NALM6 (cell line): ENCODE measurements around a stretch of chr5.

DNA sequence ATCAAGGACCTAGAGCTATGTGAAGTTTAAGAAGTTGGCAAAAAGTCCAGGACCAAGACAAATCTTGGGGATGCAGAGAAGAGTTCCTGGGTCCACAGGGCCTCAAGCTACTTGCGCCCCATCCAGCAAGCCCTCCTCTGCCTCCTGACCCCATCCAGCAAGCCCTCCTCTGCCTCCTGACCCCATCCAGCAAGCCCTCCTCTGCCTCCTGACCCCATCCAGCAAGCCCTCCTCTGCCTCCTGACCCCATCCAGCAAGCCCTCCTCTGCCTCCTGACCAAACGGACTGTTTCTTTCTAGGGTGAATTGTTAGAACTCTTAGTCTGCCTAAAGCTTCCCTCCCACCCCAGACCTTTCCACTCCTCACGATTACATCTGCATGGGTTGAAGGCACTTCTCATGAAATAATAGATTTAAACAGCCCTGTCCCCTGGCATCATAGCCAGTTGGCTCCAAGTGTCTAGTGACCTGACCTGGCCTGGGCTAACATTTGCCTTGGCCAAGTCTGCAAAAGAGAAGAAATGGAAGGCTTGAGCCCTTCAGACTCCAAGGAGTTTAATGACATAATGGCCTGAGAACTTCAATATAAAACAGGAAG lies 218.5 kb upstream of the TBCA start:
- PRO-cap, result no peak

- PRO-cap, result no peak
Measured at GRCh38 chr5:78103523-78103780, 191.0 kb downstream of the AP3B1 start.

DNA sequence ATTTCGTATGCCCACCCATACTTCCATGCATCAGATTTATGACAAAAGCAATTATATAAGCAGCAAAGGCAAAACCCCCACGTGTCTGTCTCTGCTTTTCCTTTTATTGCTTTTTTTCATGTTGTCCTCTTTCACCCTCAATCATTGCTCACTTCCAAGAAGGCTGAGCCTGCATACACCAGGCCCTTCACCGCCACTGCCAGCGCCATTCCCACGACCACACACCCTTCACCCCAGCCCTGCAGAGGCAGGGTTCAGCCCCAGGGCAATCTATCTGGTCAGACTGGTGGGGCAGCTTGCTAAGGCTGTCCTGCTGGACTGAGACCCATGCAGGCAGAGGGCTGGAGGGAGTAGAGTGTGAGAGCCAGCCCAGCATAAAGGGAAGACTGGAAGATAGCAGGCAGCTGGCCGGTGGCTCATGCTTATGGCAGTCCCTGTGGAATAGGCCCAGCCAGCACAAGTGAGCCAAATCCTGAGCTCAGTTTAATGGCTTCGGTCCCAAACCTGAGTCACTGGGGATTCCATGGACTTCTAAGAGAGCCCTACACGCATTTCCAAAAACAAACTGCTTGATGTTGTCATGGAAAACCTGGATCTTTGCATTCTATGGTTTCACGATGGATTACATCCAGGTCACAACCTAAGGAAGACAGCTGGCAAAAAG lies 143.9 kb downstream of the LHFPL2 start:
- PRO-cap, result no peak

GRCh38 chr5:78508182-78508862 lies 140.2 kb downstream of the LHFPL2 start:
- PRO-cap, result no peak

DNA sequence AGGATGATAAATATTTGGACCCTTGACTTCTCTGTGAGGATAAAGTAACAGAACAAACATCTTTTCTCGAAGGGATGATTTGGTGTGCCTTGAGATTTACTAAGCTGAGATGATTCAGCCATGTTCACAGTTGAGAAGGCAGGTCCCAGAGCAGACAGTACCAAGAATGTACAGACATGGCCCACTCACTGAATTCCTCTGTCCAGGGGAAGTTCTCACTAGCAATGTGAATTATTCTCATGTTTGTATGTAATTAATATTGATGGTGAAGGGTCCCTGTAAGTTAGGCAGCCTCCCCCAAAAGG lies 47.4 kb downstream of the LHFPL2 start:
- PRO-cap, result no peak

- PRO-cap, result no peak
Measured at GRCh38 chr5:78639653-78640158, 8.9 kb downstream of the LHFPL2 start.

DNA sequence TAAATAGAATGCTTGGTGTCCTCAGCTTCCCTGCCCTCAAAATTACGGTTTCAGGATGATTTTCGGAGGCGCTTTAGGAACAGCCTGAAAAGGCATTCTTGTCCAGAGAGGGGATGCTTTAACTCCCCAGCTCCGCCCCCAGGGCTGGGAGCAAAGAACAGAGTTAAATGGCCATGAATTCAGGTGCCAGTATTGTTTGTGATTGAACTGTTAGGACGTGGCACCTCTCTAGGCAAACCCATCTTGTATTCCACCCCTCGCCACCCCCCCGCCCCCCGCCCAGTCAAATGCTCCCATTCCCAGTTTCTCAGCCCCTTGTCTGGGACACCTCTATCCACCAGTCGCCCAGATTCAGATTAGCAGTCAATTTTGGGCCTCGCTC lies 874 bp upstream of the LHFPL2 start:
- PRO-cap, result no peak

DNA sequence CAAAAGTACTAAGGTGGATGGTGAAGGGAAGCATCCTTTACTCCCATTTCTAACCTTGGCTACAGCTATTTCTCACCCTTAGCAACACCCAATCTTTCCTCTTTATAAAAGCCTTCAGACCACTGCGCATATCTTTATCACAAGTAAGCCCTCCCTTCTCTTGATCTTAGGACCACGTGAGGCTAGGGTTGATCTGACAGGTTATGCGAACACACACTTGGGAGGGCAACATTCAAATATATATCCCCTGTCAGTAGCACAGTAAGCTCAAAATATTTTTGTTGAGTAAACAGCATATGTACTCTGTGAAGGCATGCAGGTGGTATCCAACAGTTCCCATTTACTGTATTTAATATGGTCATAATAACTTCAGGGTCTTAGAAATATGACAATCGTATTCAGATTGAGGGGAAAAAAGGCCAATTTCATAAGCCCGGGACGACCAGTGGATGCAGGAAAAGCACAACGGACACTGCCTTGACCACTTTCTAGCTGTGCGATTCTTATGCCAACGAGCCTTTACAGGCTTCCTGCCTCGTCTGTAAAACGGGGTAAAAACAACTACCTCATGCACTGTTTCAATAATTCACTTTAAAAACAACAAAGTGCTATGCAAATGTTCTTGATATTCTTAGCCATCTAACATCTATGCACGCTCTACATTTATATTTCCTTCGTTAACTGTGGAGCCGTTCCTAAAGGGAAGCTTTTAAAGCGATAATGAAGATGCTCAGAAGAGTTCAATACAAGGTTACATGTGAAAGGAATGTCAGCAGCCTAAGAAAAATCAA lies 1.3 kb downstream of the ARSB start:
- PRO-cap, result no peak

DNA sequence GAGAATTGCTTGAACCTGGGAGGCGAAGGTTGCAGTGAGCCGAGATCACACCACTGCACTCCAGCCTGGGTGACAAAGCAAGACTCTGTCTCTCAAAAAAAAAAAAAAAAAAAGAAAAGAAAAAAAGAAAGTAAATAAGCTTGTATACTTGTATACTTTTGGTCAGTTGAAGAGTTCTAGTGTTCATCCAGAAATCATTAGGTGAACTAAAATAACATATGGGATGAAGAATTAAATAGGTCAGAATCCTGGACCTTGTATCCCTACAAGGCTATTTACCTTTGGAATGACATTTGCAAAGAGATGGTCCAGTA lies 39.0 kb downstream of the DMGDH start:
- PRO-cap, result no peak

GRCh38 chr5:79069804-79070622 lies 446 bp downstream of the BHMT2 start:
- PRO-cap, result no peak

DNA sequence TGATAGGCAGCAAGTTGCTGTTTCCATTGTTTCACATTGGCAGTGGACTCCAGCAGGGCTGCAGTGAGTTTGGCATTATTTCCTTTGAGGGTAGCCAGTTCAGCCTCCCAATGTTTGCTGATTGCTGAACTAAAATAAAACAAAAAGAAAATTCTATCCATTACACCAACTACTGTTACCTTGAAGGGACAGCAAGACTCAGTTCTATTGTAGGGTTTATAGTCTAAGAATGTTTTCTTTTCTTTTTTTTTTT lies 112.1 kb downstream of the HOMER1 start:
- PRO-cap, result no peak

DNA sequence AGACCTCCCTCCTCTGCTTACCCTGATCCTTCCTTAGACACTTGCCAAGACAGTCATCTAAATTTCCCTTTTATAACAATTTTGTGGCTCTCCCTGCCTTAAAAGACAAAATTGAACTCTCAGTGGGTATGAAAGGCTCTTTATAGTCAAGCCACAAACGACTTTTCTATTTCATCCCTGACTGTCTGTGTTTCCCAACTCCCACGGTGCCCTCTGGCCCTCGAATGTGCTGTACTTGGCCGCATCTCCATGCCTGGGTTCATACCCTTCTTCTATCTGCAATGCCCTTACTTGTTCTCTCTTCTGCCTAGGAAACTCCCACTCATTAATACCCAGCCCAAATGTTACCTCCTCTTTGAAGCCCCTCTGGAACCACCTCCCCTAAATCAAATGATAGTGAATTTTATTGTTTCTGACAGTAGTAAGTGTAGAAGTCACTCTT lies 61.5 kb downstream of the CMYA5 start:
- PRO-cap, result no peak

DNA sequence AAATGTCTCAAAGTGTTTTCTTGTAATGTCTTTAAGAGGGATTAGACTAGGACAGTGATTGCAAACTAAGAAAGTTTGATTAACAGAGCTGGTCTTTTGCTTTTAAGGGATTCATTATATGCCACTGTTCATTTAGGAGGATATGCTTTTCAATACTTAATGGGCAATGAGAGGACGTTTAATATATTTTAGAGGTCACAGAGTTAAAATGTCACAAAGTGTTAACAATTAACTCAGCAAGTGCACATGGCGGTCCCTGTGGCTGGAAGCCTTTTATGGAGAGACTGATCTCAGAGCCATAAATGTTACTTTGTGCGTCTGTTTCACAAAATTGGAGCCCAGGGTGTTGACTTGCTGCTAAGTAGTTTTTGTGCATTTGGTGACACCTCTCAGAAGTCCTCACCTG lies 64.2 kb downstream of the CMYA5 start:
- PRO-cap, result no peak

GRCh38 chr5:79784245-79784611 lies 94.6 kb downstream of the CMYA5 start:
- PRO-cap, result no peak

GRCh38 chr5:79787293-79787737 lies 97.7 kb downstream of the CMYA5 start:
- PRO-cap, result no peak

DNA sequence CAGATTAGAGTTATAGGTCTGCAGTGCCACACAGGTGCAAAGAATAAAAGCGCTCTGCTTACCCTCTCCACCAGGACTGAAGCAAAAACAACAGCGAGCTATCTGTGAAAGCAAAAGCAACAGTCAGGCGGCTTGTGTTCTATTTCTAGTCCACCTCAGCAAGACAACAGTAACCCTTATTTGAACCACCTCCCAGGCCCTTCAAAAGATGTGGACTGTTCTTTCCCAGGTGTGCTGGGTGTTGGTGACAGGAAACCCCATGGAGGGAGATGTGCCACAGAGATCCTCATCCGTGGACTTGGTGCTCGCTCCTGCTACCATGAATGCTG lies 108.7 kb downstream of the SERINC5 start:
- PRO-cap, result no peak

- PRO-cap, result no peak
Measured at GRCh38 chr5:80189641-80190362, 66.0 kb downstream of the SERINC5 start.

GRCh38 chr5:80246858-80247744 lies 8.7 kb downstream of the SERINC5 start:
- PRO-cap, result no peak

GRCh38 chr5:80253221-80254149 lies 2.4 kb downstream of the SERINC5 start:
- PRO-cap, result no peak

- PRO-cap, result no peak
Measured at GRCh38 chr5:80254498-80254788, 1.4 kb downstream of the SERINC5 start.